AG08470 (cell line): ENCODE results near the genes AFF1 and KLHL8.

- RRBS: no CpG with 5 or more reads among the region's 20 CpGs
Observed at GRCh38 chr4:83083728-83084797, 30.5 kb downstream of the PLAC8 start.

DNA sequence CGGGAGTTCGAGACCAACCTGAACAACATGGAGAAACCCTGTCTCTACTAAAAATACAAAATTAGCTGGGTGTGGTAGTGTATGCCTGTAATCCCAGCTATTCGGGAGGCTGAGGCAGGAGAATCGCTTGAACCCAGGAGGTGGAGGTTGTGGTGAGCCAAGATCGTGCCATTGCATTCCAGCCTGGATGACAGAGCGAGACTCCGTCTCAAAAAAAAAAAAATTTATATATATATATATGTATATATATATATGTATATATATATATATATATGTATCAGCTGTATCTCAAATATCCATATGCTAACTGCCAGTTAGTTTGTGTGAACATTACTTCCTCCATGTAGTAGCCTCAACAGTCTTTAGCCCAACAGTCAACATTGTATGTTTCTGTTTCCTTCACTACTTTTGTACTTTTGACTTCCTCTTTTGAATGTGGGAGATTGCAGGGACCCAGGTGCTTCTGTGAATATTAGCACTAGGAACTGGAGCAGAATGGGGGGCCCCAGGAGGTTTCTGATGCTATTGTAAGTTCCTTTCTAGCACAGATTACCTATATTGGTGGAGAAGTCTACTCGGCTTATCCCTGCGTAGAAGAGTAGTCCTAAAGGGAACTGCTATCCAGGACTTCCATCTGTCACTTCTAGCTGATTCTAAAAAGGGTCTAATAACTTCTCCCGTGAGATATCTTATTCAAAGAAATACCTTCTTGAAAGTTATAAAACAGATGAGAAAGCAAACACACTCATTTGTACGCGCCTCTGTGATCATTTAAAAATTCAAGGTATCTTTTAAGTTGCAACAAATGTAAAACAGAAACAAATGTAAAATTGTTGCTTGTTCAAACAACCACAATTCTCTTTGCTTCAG, 2.3 kb downstream of the PLAC8 start:
- RRBS: no CpG with 5 or more reads among the region's 12 CpGs

DNA sequence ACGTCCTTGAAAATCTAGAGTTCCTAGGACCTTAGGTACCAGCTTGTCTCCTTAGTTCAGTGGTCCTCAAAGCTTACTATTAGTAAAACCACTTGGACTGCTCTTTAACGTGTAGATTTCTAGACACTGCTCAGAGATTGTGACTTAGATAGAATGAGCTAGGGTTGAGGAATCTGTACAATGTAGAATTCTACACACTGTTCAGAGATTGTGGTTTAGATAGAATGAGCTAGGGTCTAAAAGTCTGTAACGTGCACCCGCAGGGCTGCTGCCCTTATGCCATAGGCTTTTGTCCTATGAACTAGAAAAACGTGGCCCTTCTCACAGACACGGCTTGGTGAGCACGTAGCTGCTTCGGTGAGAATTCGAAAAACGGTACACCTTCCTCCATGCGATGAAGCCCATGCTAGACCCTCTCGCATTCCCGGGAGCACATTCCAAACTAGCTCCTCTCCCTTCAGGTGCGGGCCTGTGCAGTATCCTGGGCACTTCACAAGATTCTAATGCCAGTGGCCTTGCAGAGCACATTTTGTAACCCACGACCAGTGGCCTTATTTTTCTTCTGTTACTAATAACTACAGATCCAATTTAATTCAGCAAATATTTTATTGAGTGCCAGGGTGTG, 1.5 kb downstream of the PLAC8 start:
- RRBS: no CpG with 5 or more reads among the region's 15 CpGs

DNA sequence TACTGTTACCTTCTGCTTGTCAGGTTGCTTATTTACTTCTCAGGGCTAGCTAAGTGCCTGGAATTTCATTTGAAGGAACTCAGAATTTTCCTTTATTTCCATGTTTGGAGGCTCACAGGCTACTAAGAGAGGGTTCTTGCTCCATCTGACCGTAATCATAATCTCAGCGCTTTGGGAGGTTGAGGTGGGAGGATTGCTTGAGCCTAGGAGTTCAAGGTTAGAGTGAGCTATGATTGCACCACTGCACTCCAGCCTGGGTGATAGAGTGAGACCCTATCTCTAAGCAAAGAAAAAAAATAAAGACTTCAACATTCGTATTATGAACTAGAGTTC, 21.9 kb upstream of the HPSE start:
- RRBS: no CpG with 5 or more reads among the region's 3 CpGs

- RRBS: 1% methylated on average over 17 of the region's 29 CpGs
Observed at GRCh38 chr4:83455079-83455694, 436 bp downstream of the HELQ start.

DNA sequence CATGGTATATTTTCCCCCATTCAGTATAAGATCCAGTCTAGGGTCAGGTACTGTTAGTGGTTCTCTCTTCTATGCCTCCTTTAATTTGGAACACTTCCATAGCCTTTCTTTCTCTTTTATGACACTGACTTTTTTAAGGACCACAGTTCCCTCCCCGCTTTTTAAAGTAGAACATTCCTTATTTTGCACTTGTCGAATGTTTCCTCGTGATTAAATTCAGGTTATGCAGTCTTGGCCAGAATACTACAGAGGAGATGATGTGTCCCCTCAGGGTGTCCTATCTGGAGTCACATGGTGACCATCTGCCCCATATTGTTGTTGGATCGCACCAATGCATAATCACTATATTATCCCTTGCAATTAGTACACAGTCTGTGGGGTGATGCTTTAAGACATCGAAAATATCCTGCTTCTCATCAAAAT, 27.4 kb downstream of the WDFY3 start:
- RRBS: no CpG with 5 or more reads among the region's 5 CpGs

- RRBS: no CpG with 5 or more reads among the region's 2 CpGs
Observed at GRCh38 chr4:84967634-84967911, 1.1 kb upstream of the WDFY3 start.

DNA sequence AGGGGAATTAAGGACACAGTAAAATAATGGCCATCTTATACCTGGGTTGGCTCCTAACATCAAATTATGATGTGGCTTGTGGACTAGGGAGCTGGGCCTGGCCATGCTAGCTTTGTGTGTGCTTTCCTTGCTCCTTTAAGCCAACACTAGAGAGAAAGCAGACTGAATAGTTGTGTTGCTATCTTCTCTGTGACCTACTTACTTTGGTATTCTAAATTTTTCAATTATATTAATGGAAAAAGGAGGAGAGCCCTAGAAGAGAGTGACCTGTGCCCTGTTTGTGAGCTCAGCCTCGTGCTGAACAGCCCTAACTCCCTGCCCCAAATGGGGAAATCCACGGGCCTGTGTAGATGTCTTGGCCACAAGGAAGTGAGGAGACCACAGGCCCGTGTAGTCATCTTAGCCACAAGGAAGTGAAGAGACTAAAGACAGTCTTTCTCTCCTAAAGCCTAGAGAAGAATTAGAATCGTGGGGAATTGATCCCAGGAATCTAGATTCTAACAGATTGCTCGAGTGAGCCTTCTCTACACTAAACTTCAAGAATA, 23.3 kb downstream of the ARHGAP24 start:
- RRBS: no CpG with 5 or more reads among the region's 5 CpGs

DNA sequence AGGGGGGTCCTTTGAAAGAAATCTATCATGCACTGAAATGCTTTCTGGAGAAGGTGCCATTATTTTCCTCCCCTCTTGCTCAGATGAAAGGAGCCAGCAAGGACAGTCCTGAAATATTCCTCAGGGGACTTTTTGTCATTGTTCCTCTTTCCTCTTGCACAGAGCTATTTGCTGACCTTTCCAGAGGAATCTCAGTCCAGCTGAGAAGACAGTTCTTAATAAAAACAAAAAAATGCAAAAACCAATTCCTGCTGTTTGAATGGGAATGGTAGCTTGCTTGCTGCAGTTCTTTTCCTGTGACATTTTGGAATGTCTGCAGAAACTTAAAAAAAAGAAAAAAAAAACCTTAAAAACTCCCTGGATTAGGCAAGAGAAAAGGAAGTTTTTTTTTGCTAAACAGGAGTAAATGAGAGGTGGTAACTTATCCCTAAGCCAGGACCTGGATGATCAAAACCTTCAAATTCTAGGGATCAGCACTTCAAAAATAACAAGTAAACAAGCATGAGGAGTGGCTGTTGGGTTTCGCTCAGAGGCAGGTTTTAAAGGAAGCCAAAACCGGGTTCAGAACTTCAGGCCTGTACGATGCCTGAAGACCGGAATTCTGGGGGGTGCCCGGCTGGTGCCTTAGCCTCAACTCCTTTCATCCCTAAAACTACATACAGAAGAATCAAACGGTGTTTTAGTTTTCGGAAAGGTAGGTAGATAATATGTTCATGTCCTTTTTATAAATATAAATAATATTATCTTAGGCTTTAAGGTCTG, 429.3 kb downstream of the MAPK10 start:
- RRBS: no CpG with 5 or more reads among the region's 7 CpGs

GRCh38 chr4:86032588-86033074, 327.2 kb downstream of the MAPK10 start:
- RRBS: no CpG with 5 or more reads among the region's 5 CpGs

DNA sequence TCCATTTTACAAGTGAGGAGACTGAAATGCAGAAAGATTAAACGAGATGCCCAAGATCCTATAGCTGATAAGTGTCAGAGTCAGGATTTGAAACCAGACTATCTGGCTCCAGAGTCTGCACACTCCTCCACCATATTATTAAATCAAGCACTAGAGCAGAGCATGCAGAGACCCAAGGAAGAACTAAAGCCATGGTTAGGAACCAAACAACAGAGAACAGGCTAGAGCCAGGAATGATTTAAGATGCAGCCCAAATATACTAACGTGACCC, 92.1 kb upstream of the MAPK10 start:
- RRBS: no CpG with 5 or more reads among the region's 2 CpGs

- RRBS: no CpG with 5 or more reads among the region's 4 CpGs
Observed at GRCh38 chr4:86586009-86586627, 8.0 kb upstream of the PTPN13 start.

DNA sequence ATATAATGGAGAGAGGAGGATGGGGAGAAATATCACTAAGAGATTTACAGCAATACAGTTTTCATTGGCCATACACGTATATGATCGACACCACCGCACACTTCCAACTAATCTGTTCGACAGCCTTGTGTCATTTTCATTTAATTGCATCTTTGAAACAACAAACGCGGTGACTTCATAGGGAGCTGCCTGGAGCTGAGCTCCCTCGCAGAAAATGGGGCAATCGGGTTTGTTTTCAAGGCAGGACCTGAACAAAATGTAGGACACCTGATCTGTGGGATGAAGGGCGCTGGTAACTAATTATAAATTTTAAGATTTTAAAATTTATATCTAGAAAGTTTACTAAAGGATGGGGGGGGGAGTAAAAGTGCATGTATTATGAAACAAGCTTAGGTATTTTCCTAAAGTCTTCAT, 1.4 kb downstream of the PTPN13 start:
- RRBS: no CpG with 5 or more reads among the region's 9 CpGs

GRCh38 chr4:86934540-86935265, at the start of gene AFF1:
Gene AFF1 (plus strand): TSS chr4:86935011.
- RRBS: 1% methylated on average over 39 of the region's 71 CpGs

DNA sequence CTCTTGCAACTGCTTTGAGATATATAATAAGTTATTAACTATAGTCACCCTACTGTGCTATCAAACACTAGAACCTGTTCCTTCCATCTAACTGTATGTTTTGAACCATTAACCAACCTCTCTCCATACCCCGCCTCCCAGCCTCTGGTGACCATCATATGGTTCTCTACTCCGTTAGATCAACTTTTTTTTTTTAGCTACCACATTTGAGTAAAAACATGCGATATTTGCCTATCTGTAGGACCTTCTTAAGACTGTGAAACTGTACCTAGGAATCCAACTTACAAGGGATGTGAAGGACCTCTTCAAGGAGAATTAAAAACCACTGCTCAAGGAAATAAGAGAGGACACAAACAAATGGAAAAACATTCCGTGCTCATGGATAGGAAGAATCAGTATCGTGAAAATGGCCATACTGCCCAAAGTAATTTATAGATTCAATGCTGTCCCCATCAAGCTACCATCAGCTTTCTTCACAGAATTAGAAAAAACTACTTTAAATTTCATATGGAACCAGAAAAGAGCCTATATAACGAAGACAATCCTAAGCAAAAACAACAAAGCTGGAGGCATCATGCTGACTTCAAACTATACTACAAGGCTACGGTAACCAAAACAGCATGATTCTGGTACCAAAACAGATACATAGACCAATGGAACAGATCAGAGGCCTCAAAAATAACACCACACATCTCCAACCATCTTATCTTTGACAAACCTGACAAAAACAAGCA, 53.6 kb downstream of the AFF1 start:
- RRBS: no CpG with 5 or more reads among the region's 7 CpGs

GRCh38 chr4:87022911-87023985, 88.4 kb downstream of the AFF1 start:
- RRBS: no CpG with 5 or more reads among the region's 4 CpGs

- RRBS: no CpG with 5 or more reads among the region's 15 CpGs
Observed at GRCh38 chr4:87114838-87115395, 105.5 kb downstream of the KLHL8 start.

GRCh38 chr4:87144357-87145374, 75.8 kb downstream of the KLHL8 start:
- RRBS: no CpG with 5 or more reads among the region's 9 CpGs

DNA sequence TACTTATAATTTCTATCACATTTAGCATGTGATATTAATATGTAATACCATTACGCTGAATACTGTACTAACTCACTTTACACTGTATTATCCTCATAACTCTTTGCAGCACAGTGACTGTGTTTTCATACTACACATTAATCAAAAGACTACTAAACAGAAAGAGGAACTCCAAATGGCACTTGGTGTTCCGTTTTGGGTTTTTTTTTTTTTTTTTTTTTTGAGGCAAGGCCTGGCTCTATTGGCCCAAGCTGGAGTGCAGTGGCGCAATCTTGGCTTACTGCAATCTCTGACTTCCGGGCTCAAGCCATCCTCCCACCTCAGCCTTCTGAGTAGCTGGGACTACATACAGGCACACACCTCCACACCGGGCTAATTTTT, 10.8 kb downstream of the KLHL8 start:
- RRBS: 94% methylated on average over 1 of the region's 5 CpGs

- RRBS: 2% methylated on average over 18 of the region's 62 CpGs
Observed at GRCh38 chr4:87220272-87220869, at the start of gene KLHL8. Gene KLHL8 (minus strand): TSS chr4:87220618.